Adrenal gland (tissue), 7 donors: ENCODE results near the genes TAP1 and UQCC2.

- PRO-cap, 3 experiments: peak in 3 of 3 experiments; most common plus-strand start chr6:32854192 (in 3); most common minus-strand start chr6:32853692 (in 3)
- RAMPAGE, long total RNA, 4 experiments: start-site peak on the plus strand in 4 of 4 experiments, at chr6:32854072-32854209 at its widest, 177 to 794 reads per replicate; start-site peak on the minus strand in 4 of 4 experiments, at chr6:32853666-32854046 at its widest, 15 to 266 reads per replicate
- RRBS: 1% methylated on average over 19 of the region's 77 CpGs
Observed at GRCh38 chr6:32853368-32854324, at the start of gene TAP1. TSS of gene TAP1 (minus strand) at chr6:32853704.

DNA sequence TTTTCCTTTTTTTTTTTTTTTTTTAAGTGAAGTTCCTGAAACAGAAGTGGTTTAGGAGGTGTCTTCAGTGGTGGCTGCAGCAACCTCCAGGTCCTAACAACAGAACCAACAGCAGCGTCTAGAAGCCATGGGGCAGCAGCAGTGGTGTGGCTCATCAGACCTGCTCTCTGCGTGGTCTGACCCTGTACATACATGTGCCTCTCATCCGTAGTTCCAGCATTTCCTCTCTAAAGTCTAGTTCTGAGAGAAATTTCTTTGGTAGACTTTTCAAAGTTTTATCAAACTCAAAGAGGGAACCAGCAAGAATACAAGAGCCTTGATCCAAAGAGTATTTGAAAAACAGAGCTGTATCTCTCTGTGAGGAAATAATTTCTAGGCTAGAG, 13.3 kb downstream of the PSMB9 start:
- PRO-cap, 3 experiments: peak in 1 of 3 experiments; most common minus-strand start position 169 of the sequence (in 1)
- RAMPAGE, long total RNA, 4 experiments: no peak in any of the 4 experiments
- RRBS: no CpG with 5 or more reads among the region's 3 CpGs

DNA sequence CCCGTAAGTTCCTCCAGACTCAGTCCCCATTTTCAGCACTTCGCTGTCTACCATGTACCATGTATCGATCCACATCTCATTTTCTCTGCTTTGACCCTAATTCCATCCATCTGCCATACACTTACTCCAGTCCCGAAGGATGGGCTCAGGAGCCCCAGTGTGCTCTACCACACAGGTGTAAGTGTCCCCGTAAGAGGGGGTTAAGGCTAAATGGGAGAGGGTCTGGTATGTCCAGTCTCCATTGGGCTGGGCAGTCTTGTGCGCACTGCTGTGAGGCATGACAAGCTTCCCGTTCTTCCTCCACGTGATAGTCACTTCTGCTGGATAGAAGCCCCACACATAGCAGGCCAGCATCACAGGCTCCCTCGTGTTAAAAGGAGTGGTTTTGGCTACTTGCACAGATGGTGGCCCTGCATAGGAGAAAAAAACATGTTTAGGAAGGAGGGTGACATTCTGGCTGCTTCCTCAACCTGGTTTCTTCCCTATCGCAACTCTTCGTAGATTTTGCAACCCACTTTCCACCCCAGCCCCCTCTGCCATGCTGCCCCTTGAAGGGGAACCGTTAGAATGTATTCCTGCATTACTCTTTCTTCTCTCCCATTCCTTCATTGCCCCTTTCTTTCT, 3.7 kb downstream of the HLA-DMB start:
- PRO-cap, 3 experiments: peak in 1 of 3 experiments; most common plus-strand start position 448 of the sequence (in 1); most common minus-strand start position 258 of the sequence (in 1)
- RAMPAGE, long total RNA, 4 experiments: no peak in any of the 4 experiments
- RRBS: no CpG with 5 or more reads among the region's 12 CpGs

DNA sequence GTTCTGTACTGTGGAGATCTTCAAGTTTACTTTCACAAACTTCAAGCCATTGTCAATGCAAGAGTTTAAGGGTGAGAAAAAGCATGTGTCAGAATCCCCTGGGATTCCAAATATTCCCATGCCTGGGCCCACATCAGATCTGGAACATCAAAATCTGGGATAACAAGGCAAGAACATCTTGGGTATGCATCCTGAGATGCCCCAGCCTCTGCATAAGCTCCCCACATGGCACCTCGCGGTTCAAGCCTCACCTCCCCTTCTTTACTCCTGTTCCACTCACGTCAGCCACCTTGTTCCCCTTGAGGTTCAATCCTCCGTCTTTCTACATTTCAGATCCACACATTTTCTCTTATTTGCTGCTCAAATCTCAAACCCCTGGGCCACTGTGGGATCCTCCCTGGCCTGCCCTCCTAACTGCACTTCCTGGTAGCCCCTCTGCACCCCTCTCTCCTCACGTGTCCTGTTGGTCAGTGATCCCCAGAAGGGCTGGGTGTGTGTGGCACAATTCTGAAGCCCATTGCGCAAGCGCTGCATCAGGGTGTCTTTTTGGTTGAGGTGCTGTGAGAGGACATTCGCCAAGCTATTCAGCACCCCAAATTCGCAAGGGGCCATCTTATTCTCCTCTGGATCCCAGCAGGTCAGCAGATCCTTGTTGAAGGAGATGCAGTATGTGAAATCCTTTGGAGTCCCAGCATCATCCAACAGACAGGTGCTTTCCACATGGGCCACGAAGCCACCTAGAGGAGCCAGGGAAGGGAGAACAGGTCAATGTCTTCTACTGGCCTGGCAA, 2.4 kb downstream of the HLA-DMB start:
- PRO-cap, 3 experiments: no peak in any of the 3 experiments
- RAMPAGE, long total RNA, 4 experiments: no peak in any of the 4 experiments
- RRBS: no CpG with 5 or more reads among the region's 10 CpGs

- PRO-cap, 3 experiments: peak in 1 of 3 experiments; most common minus-strand start chr6:32950583 (in 1)
- RAMPAGE, long total RNA, 4 experiments: no peak in any of the 4 experiments
- RRBS: no CpG with 5 or more reads among the region's 8 CpGs
Observed at GRCh38 chr6:32950358-32950796, 2.5 kb downstream of the HLA-DMA start.

DNA sequence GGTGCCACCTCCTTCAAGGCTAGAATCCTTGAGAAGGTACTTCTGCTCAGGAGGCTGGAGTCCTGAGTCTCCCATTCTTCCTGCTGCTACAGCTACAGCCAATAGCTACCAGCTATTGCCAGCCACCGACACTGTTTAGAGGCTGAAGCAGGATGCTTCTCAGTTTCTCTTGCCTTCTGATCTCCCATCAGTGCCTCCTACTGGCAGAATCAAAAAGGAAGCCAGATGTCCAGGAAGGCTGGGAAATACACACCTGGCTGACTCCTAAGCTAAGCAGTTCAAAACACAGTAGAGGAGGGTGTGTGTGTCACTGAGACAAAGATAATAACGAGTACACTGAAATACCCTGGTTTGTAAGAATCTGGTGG, 2.1 kb upstream of the HLA-DMA start:
- PRO-cap, 3 experiments: no peak in any of the 3 experiments
- RAMPAGE, long total RNA, 4 experiments: no peak in any of the 4 experiments
- RRBS: no CpG with 5 or more reads among the region's 2 CpGs

DNA sequence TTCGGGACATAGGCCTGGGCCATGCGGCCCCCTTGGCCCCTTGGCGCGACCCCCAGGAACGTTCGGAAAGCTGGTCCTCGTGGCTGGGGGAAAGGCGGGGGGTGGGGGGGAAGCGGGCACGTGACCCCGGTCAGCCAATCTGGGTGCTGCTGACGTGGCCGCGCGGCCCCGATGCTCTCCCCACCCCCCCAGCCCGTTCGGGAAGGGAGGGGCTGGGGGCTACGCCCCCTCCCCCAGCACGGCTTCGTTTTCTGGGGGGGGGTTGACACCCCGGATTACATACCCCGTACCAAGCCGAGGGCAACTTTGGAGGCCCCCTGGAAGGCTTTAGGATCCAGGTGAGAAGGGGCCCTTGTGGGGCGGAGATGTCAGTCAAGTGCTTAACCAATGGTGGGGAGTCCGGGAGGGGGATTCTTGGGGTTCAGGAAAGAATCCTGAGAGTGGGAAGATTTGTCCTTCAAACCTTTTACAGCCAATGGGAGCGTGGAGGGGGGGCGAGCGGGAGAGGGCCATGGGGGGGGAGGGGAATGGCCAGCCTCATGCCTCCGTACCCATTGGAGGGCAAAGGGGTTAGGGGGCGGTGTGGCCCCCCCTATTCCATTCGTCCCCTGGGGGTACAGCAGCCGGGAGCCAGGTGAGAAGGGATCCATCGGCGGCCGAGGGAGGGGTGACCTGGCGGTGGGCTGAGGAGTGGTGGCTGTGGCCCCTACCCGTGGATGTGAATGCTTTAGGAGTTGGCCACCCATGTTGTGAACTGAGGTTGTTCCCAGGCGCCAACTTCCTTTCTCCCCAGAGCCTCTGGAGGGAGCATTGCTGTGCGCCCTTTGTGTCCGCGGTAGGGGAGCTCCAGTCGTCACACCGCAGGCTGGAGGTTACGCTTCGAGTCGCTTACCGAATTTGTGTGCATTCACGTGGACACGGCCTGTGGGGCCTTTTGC, 594 bp downstream of the BRD2 start:
- PRO-cap, 3 experiments: peak in 3 of 3 experiments; most common plus-strand start position 600 of the sequence (in 3); most common minus-strand start position 378 of the sequence (in 3)
- RAMPAGE, long total RNA, 4 experiments: start-site peak on the plus strand in 2 of 4 experiments, centred at positions 206 to 639 of the sequence, 9 to 21 reads per replicate
- RRBS: no CpG with 5 or more reads among the region's 50 CpGs

DNA sequence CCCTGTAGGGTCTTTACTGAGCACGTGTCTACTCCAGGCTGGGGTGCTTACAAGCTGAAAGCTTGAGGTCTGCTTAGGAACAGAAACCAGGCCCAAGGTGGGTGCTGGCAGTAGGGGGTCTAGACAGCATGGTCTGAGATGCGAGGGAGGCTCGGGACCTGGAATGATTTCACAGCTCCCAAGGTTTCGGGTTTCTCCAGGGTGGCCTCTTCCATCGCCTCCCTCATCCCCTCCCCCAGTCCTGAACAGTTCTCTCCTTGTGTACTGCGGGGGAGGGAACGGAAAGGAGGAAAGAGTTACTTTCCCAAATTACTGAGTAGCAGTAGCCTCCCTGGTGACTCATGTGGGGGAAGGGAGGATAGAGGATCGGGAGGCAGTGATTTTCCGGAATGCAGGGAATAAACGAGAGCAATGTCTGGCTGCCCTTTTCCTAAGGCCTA, 1.3 kb downstream of the BRD2 start:
- PRO-cap, 3 experiments: peak in 3 of 3 experiments; most common plus-strand start position 342 of the sequence (in 3); most common minus-strand start position 165 of the sequence (in 1)
- RAMPAGE, long total RNA, 4 experiments: no peak in any of the 4 experiments
- RRBS: 0% methylated on average over 2 of the region's 10 CpGs

- PRO-cap, 3 experiments: peak in 3 of 3 experiments; most common plus-strand start chr6:32971616 (in 1); most common minus-strand start chr6:32971642 (in 3)
- RAMPAGE, long total RNA, 4 experiments: start-site peak on the minus strand in 1 of 4 experiments, at chr6:32971635-32971661 at its widest, 13 reads per replicate
- RRBS: no CpG with 5 or more reads among the region's 49 CpGs
Observed at GRCh38 chr6:32971295-32972108, 3.1 kb downstream of the BRD2 start.

GRCh38 chr6:32977613-32978418, 9.4 kb downstream of the BRD2 start:
- PRO-cap, 3 experiments: peak in 2 of 3 experiments; most common plus-strand start chr6:32977693 (in 1)
- RAMPAGE, long total RNA, 4 experiments: start-site peak on the plus strand in 1 of 4 experiments, at chr6:32977776-32977780 at its widest, 43 reads per replicate
- RRBS: no CpG with 5 or more reads among the region's 11 CpGs

DNA sequence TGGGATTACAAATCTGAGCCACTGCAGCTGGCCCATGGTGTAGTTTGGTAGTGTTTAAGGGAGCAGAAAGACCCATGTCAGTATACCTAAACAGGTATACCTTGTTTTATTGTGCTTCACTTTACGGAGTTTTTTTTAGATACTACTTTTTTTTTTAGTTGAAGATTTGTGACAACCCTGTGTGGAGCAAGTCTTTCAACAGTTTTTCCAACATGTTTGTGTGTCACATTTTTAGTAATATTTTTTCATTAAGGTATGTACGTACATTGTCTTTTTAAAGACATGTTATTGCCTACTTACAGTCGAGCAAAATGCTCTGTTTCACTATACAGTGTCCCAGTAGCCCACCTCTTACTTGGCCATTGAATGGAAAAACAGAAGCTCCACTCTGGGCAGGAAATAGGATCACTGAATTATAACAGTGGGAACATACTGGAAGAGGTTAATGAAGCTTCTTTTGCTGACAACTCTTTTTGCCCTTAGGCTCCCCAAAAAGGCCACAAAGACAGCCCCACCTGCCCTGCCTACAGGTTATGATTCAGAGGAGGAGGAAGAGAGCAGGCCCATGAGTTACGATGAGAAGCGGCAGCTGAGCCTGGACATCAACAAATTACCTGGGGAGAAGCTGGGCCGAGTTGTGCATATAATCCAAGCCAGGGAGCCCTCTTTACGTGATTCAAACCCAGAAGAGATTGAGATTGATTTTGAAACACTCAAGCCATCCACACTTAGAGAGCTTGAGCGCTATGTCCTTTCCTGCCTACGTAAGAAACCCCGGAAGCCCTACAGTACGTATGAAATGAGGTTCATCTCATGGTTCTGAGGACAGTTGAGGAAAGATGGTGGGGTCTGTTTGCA, 11.2 kb downstream of the BRD2 start:
- PRO-cap, 3 experiments: peak in 2 of 3 experiments; most common plus-strand start position 540 of the sequence (in 2)
- RAMPAGE, long total RNA, 4 experiments: no peak in any of the 4 experiments
- RRBS: no CpG with 5 or more reads among the region's 11 CpGs

DNA sequence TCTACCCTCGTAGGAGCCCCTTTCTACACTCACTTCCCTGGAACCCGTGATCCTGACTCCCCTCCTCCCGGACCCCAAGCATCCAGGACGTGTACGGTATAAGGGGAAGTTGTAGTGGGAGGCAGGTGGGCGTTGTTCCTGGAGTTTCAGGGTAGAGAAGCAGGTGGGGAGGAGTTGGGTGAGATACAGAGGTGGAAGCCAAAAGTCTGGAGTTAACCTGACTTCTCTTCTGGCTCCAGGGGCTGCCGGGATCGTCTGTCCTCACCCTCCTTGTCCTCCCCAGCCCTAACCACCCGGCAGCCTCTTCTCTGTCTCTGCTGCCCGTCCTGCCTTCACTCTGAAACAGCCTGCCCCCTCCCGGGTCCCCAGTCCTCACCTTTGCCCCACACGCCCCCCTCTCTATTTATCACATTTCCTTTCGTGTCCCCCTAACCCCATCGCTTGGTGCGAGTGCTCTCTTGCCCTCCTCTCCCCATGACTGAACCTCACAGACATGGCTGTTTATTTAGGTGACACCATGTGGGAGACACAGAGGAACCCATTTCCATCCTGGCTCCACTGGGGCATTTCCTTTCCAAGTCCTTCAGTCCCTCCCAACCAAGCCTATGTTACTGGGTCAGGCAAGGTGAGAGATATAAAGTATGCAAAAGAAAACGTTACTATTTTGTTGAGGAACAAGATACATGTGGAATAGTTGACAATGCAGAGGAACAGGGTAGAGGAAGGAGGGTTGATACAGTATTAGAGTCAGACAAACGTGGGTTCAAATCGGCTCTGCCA, 5.7 kb downstream of the RING1 start:
- PRO-cap, 3 experiments: no peak in any of the 3 experiments
- RAMPAGE, long total RNA, 4 experiments: no peak in any of the 4 experiments
- RRBS: 21% methylated on average over 3 of the region's 18 CpGs

- PRO-cap, 3 experiments: no peak in any of the 3 experiments
- RAMPAGE, long total RNA, 4 experiments: no peak in any of the 4 experiments
- RRBS: 4% methylated on average over 1 of the region's 20 CpGs
Observed at GRCh38 chr6:33272201-33272835, 443 bp downstream of the RPS18 start.

DNA sequence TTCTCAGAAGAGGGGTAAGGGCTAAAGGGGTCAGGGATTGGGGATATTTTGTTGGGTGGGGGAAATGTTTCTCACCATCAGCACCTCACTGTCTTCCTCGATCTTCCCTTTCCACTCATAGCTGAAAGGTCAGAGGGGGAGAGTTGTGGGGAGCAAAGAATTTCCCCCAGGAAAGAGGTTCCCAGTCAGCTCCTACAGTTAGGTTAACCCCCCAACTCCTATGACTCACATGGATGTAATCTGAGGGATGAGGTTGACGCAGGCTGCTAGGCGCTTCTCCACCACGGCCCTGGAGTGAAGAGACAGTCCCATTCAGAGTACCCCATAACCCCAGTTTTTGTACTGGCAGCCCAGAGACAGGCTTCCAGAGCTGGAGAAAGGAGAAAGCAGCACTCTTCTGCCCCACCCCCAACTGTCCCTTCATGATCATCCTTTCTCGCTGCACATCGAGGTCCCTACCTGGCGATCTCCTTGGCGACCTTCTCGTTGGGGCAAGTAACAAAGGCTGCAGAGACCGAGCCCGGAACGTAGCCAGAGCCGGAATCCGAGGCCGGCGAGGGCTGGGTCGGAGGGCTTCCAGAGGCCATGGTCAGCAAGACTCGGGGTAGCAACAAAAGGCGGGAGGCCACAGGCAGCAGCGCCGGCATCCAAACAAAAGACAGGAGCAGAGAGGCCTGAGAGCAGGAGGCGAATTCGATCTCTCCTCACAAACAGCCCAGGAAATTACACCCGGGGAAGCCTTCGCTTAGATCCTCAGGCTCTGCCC, 702 bp downstream of the CUTA start:
- PRO-cap, 3 experiments: peak in 2 of 3 experiments; most common plus-strand start position 281 of the sequence (in 1); most common minus-strand start position 222 of the sequence (in 1)
- RAMPAGE, long total RNA, 4 experiments: no peak in any of the 4 experiments
- RRBS: 2% methylated on average over 7 of the region's 25 CpGs

- PRO-cap, 3 experiments: no peak in any of the 3 experiments
- RAMPAGE, long total RNA, 4 experiments: no peak in any of the 4 experiments
- RRBS: no CpG with 5 or more reads among the region's 6 CpGs
Observed at GRCh38 chr6:33624115-33624646, 3.1 kb downstream of the ITPR3 start.

DNA sequence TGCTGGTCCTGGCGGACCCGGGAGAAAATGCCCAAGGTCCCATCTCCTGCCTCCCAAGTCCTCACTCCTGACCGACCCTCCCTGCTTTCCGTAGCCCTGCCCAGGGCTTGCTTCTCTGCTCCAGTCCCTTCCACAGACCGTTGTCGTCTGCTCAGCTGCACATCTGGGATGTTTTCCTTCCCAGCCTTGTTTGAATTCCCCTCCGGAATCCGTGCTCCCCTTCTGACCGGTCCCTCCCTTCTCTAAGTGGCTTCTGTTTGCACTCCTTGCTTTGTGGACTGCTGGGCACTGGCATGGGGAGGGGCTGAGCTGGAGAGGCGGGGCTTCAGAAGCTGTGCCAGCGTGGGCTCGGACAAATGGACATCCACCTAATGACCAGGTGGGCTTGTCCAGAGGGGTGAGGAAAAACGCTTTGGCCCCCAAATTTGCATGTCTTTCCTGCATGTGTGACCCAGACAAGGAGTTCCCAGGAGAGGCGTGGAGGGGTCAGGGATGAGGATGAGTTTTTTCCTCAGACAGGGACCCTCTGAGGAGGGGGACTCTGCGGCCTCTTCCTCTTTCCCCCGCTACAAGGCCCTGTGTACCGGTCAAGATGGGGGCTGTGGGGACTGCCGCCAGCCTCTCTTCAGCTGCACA, 13.4 kb downstream of the ITPR3 start:
- PRO-cap, 3 experiments: peak in 2 of 3 experiments; most common minus-strand start position 255 of the sequence (in 2)
- RAMPAGE, long total RNA, 4 experiments: no peak in any of the 4 experiments
- RRBS: no CpG with 5 or more reads among the region's 18 CpGs

GRCh38 chr6:33690680-33690975, 20.9 kb downstream of the UQCC2 start:
- PRO-cap, 3 experiments: no peak in any of the 3 experiments
- RAMPAGE, long total RNA, 4 experiments: no peak in any of the 4 experiments
- RRBS: no CpG with 5 or more reads among the region's 9 CpGs

DNA sequence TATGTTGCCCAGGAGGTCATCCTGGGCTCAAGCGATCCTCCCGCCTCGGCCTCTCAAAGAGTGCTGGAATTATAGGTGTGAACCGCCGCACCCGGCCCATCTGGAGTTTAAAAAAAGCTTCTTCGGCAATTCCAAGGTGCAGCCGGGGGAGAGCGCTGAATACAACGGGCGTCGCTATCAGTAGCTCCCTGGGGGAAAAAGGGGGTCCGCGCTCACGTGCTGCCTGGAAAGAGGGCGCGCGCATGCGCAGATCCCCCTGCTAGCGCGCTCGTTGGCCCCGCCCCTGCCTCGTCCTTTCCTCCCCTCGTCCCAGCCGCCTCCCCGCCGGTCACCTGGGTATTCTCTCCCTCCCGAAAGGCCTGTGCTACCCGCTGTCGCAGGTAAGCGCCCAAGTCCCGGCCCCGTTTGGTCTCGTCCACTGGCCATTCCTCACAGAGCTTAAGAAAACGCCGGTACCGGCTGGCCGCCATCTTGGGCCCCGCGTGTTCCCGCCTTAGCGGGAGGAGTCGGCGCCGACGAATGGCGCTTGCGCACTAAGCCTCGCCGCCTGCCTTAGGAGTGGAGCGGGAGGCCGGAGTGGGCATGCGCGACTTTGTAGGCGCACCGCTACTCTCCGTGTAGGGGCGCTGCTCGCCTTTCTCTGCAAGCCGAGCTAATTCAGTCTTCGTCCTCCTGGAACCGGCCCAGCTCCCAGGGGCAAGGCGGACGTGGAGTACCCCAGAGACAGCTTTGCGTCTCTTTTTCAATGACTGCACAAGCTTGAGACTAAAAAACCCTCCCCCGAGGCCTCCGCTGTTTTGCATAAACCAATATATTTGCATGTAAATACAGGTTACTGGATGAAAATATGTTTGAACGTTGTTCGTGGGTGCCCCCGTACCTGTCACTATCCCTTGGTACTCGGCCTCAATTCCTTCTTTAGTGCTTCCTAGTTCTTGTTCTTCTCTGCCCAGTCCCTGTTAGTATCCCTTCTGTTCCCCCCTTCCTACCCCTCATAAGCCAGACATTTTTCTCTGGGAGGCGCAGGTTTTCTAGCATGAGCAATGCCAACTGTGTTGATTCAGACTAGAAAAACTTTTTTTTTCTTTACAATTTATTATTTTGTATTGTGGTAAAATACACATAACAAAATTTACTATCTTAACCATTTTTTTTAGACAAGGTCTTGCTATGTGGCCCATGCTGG, at the start of gene UQCC2:
Gene UQCC2, minus strand, starts transcription at position 484 of the 1,186 bp plus-strand sequence.
- PRO-cap, 3 experiments: peak in 3 of 3 experiments; most common plus-strand start position 555 of the sequence (in 1); most common minus-strand start position 480 of the sequence (in 1)
- RAMPAGE, long total RNA, 4 experiments: start-site peak on the minus strand in 4 of 4 experiments, centred at positions 476 to 497 of the sequence, 324 to 2,407 reads per replicate
- RRBS: 2% methylated on average over 20 of the region's 73 CpGs

DNA sequence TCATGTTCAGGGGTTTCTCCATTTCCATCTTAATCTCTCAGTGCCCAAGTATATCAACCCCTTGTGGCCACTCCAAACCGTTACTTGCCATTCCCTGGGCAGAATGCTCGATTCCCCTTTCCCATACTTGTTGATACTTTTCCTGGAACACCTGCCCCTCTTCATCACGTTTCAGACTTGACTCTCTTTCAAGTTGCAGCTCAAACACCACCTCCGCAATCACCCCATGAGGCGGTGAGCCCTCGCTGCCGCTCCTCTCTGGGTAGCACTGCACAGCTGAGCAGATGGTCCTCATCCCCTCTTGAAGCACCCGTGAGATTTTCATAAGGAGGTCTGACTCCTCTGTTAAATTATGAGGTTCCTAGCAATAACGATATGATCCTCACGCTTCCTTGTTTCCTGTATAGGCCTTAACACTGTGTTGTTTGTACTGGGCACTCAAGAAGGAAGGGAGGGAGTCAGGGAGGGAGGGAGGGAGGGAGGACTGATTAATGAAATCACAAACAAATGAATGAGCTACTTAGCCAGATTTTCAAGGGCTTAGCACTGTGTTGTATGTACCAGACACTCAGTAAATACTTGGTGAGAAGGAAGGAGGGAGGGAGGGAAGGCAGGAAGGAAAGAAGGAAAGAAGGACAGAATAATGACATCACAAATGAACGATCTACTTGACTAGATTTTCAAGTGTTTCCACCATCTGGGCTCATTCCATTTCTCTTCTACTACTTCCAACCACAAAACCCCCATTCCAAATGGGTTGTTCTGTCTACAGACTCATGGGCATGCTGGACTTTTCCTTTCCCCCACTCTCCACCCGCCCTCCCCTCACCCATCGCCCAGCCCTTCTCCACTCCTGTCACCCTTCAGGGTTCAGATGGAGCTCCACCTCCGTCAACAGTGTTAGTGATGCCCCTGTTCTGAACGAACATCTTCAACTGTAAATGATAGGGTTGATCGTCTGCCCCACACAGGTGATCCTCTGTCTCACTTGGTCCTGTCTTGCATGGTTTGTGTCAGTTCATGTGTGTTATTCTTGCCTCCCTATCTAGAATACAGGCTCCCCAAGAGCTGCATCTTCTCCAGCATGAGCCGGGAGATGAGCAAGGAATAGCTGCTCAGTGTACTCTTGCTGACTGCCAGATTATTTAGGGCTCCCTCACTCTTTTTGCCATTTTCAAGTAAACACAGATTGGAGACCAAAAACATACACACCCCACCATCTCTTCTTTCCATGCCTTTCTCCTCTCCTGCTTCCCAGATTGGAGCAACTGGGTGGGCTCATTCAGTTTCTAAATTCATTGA, 8.3 kb upstream of the UQCC2 start:
- PRO-cap, 3 experiments: no peak in any of the 3 experiments
- RAMPAGE, long total RNA, 4 experiments: no peak in any of the 4 experiments
- RRBS: no CpG with 5 or more reads among the region's 17 CpGs

DNA sequence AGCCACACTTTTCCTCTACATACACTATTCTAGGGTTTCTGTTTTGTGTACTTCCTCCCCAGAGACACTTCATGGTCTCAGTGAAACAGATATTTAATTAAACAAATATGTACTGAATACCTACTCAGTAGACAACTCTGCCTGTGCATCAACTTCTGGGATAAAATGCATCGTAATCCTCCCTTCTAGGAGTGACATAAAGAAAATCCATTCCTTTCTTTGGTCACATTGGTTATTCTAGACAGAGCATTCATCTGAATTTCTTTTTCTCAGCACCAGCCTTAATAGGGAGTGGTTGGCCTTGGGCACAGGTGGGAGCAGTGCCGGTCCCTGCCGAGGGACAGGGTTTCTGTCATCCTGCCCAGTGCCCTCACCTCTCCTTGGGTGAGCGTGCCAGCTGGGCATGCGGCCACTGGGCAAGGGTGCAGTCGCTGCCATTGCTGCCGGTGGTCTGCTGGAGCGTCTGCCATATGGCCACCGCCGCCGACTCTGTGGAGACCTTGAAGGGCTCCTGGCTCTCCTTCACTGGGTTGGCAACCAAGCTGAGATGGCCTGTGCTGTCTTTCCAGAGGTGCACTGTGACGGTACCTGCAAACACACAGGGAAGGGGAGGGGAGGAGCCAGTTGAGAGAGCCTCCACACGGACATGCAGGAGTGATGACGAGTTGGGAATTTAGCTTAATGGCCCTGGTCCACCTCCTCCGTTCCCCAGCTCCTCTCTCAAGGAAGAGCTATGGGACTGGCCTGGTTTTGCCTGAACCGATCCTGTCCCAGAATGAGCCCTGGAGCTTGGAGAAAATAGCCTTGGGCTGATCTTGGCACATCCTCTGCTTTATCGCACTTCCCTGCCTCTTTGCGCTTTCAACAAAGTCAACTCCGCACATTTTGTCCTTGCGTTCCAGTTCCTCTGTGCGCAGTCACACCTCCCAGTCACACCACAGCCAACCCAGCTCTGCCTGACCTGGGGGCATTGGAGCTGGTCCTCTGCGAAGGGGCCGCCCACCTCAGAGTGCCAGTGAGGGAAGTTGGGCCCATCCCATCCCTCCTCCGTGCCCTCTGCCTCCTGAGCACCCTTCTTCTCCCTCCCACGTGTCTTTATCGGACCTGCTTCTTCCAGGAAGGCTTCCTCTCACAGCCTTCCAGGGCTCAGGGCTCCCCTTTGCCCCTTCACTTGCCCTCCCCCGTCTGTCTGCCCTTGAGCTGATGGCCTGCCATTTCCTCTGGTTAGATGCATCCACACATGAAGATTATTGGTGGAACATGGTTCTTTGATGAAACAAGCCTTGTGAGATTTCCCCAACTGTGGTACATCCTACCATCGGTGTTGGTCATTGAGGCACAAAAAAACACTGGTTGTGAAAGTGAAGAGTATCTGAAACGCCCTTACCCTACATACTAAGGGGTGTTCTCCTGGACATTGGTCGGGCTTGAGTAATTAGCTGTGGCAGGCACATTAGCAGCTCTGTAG, 16.7 kb upstream of the UQCC2 start:
- PRO-cap, 3 experiments: no peak in any of the 3 experiments
- RAMPAGE, long total RNA, 4 experiments: no peak in any of the 4 experiments
- RRBS: no CpG with 5 or more reads among the region's 30 CpGs